Anterior vena cava (tissue), 1 donor: ENCODE measurements around a stretch of chr17.

DNA sequence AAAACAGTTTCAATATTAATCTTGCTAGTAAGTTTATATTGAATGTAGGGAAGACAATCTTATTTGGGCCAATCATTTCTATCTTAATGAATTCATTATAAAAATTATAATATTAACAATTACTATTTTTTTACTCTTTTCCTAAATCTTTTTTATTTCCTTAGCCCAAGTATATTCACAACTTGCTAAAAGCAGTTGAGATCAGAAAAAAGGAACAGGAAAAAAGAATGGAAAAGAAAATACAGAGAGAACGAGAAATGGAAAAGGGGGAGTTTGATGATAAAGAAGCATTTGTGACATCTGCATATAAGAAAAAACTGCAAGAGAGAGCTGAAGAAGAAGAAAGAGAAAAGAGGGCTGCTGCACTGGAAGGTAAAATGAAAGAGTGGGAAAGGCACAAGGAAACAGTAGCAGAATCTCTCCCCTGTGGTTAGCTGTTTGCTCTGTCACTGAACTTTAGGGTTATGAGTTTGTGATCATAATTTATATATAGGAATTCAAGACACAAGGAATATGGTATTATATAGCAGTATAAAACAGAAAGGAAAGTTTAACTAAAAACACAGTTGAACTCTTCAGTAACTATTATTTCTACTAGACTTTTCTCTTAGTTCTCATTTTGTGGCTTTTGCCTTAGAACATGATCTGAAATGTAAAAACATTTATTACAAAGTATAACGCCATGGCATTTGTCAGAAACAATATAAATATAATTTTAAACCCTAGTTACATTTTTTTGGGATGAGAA is 56.4 kb downstream of the SLC6A4 start:
- PRO-cap, result no peak

DNA sequence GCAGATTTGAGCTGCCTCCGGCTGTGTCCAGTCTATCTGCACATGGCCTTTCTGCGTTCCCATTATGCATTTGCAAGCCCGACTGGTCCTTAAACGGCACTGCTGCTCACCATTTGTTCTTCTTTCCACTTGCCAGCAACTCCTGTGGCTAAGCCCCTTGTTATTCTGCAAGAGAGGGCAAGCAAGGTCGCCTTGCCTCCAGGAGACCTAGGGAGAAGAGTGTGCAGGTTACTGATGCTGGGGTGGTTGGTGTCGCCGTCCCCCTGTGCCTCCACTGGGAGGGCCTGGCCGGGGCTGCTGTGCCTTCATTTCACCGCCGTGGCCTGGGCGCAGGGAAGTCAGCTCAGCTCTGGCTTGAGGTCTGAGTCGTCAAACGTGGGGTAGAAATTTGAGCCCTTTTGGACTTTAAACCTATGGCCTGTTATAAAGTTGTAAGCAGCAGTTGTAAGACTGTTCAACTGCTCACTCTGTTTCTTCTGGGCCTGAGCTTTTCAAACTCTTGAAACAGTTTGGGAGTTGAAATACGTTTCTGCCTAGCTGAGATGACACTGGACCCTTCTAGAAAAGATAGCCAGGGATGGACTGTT is 12.7 kb downstream of the SLC6A4 start:
- PRO-cap, result no peak

DNA sequence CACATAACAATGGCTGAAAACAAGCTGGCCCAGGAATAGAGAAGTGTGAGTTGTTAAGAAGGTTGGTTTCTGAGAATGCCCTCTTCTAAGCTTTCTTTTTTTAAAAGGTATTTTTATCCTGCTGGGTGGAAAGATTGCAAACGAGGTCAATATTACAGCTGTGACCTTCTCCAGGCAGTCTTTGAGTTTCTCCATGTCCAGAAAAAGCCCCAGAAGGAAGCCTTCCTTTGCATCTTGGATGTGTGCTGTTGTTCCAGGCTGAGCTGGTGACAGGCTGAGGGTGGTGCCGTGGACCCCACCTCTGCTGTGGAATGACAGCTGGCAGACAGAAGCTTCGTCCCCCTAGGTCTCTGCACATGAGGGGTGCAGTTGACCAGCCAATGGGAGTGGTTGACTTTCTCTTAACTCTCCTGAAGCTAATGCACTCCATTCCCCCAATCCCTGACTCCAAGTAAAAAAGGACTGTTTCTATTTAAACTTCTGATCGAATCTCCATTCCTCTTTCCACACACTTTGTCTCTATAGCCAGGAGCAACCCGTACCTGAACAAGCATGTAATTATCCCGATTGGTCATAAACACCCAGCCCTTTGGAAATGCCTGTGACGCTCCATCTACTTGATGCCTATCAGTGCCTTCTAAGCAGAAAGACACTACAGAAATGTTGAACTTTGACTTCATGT is 9.9 kb downstream of the SLC6A4 start:
- PRO-cap, result no peak

- PRO-cap, result no peak
Measured at GRCh38 chr17:30238278-30238776, 2.8 kb upstream of the SLC6A4 start.

DNA sequence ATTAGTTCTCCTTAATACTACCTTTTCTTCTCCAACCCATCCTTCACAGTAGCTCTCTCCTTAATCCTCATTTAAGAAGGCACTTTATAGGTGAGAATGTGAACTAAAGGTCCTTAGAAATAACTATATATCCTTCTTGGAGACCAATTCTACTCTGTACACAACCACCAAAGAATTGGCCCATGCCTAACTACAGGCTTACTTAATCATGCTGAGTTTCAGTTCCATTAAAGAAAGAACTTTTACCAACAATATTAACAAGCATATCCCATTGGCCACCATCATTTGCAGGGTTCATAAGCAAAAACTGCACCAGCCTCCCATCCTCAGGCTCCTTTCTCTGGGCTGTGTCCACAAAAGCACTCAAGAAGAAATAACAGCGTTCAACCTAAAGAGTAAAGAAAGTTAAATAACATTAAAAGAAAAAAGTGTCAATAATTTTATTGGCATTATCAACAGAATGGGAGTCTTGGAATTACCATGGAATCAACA is 4.1 kb downstream of the BLMH start:
- PRO-cap, result no peak

GRCh38 chr17:30291114-30291542 is 616 bp downstream of the BLMH start:
- PRO-cap, result no peak

DNA sequence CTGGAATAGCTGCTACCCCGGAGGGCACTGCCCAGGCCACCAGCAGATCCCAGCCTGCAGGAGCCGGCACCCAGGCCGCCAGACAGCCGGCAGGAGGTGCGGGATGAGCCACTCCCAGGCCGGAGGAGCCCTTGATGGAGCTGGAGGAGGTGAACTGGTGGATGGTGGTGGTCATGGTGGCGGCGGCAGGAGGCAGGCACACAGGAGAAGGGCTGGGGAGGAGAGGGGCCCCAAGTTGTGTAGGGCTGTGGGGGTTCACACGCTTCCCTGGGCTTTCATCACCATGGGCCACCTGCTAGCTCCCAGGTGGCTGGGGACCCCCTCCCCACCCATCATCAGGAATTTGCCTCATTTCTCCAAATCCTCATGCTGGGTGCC is 94.4 kb downstream of the GOSR1 start:
- PRO-cap, result no peak

DNA sequence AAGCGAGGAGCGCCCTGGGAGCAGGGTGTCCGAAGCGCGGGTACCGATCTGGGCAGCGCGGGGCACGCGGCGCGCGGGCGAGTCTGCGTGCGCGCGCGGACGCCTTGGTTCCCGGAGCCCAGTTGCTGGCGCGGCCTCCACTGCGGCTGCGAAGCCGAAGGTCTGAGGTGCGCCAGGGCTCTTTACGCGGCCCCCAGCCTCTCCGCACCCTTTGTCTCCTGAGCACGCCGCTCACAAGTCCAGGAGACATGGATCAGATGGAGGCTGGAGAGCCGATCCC is 118.4 kb downstream of the CRLF3 start:
- PRO-cap, result no peak

DNA sequence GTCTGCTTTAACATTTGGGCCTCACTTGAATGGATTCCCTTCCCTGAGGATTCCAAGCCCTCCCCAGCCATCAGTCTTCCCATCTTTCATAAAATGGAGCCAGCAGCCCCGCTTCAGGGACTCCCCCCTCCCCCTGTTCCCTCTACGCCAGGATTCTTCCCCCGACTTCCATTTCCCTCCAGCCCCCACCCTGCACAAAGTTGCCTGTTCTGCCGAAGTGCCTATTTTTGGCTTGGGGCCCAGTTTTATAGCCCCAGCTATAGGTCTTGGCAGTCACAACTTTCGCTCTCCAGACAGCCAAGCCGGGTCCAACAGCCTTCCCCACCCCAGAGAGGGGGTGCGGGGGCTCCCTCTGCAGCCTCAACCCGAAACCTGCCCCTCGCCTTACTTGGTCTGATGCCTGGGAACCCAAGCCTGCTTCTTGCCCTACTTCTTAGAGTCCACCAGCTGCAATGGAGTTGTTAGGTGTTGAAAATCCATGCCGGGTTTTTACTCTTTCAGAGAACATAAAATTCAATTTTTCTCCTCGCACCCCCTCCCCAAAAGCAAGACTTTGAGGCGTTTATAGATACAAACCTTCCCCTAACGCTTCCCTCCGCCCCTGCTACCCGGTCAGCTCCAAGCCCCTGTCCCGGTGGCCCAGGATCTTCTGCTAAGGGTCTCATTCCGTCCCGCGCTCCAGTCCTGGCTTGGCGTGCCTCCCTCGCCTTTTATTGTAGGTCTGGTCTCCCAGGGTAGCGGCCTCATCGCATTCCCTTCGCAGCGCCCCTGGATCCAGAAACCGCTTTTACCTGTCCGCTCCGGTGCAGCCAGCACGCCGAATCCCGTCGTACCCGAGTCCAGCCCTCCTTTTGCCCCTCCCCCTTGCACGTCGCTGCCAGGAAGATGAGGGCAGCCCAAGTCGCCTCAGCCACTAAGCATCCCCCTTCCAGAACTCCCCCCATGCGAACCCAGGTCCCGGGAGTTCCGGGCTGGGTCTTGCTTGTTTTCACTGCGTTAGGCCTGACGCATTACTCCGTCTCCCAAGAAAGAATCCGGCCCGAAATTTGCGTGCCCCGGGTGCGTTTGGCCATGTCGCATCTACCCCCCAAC is 116.6 kb downstream of the CRLF3 start:
- PRO-cap, result bidirectional peak, plus-strand start at position 974 of the sequence, minus-strand start at position 826 of the sequence

GRCh38 chr17:31051952-31052590 is 42.7 kb upstream of the NF1 start:
- PRO-cap, result no peak

DNA sequence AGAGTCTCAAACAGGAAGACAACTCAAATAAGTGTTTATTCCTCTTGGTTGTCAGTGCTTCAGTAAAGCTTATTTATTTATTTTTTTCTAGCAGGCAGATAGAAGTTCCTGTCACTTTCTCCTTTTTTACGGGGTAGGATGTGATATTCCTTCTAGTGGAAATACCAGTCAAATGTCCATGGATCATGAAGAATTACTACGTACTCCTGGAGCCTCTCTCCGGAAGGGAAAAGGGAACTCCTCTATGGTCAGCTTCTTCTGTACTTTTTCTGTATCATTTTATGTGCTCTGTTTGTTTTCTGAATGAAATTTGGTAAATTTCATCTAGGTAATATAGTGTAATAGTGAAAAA is 72.1 kb downstream of the OMG start:
- PRO-cap, result no peak

DNA sequence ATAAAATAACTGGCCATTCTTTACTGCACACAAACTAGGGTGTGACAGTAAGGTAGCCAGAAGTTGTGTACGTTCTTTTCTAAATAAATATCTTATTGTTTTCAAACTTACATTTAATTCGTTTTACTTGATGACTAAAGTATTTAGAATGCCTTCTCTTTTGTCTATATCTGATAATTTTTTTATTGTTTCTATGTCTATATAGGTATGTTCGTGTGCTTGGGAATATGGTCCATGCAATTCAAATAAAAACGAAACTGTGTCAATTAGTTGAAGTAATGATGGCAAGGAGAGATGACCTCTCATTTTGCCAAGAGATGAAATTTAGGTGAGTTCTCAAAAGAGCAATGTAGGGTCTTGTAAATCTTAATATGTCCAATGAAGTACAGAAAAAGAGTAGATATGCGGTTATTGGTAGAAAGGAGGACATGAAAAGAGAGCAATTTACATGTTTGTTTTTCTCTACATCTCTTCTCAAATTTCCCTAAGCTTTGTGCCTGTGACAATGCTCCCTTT is 66.9 kb downstream of the OMG start:
- PRO-cap, result no peak

GRCh38 chr17:31352151-31352489 is 30.7 kb upstream of the EVI2A start:
- PRO-cap, result no peak

DNA sequence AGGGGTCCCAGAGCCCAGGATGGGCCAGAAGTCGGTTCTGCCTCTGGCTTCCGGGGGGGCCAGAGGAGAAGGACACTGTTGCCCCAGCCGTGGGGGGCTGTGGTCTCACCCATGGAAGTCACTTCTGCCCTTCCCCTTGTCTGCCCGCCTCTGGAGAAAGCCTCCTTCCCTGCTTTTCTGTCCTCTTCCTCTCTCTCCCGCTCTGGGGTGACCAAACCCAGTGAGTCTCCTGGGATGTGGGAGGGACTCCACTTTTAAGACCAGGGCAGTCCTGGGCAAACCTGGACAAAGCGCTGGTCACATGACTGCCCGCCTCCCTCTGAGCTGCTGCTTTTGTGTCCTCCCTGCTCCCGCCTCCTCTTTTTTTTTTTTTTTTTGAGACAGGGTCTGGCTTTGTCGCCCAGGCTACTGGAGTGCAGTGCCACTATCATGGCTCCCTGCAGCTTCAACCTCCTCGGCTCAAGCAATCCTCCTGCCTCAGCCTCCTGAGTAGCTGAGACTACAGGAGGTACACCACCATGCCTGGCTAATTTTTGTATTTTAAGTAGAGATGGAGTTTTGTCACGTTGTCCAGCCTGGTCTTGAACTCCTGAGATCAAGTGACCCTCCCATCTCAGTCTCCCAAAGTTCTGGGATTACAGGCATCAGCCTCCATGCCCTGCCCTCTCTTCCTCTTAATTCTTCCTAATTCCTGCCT is 40.7 kb downstream of the RAB11FIP4 start:
- PRO-cap, result no peak

- PRO-cap, result no peak
Measured at GRCh38 chr17:31560732-31561177, 169.3 kb downstream of the RAB11FIP4 start.

- PRO-cap, result no peak
Measured at GRCh38 chr17:31722528-31723076, 136.4 kb downstream of the COPRS start.

DNA sequence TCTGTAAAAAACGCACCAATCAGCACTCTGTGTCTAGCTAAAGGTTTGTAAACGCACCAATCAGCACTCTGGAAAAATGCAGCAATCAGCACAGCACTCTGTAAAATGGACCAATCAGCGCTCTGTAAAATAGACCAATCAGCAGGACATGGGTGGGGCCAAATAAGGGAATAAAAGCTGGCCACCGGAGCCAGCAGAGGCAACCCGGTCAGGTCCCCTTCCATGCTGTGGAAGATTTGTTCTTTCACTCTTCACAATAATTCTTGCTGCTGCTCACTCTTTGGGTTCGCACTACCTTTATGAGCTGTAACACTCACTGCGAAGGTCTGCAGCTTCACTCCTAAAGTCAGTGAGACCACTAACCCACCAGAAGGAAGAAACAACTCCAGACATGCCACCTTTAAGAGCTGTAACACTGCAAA is 96.8 kb downstream of the COPRS start:
- PRO-cap, result no peak

- PRO-cap, result no peak
Measured at GRCh38 chr17:31975338-31975865, 31.8 kb upstream of the LRRC37B start.

DNA sequence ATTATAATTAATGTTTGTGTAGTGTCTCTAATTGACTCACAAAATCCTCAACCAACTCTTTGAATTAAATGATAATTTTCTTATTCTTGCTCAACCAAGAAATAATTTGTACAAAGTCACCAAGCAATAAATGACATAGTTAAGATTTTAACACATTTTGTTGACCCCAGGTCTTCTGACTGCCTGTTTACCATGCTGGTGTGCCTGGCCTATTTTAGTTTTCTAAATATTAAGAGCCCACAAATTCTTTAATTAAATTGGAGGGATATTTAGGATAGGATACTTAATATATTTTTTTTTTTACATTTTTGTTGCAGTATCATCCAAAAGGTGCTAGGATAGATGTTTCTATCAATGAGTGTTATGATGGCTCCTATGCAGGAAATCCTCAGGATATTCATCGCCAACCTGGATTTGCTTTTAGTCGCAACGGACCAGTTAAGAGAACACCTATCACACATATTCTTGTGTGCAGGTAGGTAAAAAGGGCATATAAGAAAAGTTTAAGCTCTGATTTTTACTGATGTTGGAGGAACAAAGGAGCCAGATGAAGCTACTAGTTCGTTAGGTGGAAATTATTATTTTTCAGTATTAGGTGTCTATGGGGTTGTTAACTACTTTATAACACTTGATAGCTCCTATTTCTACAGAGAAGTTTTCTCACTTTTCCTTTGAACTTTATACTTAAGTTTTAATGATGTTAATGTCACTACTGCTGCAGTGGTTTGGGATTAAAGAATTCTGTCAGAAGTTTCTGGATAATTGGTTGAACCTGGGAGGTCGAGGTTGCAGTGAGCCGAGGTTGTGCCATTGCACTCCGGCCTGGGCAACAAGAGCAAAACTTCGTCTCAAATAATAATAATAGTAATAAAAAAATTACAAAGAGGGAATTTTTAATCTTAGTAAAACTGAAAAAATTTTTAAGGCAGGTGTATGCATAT is 12.7 kb upstream of the LRRC37B start:
- PRO-cap, result no peak

GRCh38 chr17:31998500-31999082 is 8.6 kb upstream of the LRRC37B start:
- PRO-cap, result no peak